Monocyte (primary cell): ENCODE measurements around a stretch of chr3.

- PRO-cap, 2 experiments: no peak in any of the 2 experiments
These were observed 153.1 kb downstream of the CTNNB1 start for GRCh38 chr3:41352441-41352819.

DNA sequence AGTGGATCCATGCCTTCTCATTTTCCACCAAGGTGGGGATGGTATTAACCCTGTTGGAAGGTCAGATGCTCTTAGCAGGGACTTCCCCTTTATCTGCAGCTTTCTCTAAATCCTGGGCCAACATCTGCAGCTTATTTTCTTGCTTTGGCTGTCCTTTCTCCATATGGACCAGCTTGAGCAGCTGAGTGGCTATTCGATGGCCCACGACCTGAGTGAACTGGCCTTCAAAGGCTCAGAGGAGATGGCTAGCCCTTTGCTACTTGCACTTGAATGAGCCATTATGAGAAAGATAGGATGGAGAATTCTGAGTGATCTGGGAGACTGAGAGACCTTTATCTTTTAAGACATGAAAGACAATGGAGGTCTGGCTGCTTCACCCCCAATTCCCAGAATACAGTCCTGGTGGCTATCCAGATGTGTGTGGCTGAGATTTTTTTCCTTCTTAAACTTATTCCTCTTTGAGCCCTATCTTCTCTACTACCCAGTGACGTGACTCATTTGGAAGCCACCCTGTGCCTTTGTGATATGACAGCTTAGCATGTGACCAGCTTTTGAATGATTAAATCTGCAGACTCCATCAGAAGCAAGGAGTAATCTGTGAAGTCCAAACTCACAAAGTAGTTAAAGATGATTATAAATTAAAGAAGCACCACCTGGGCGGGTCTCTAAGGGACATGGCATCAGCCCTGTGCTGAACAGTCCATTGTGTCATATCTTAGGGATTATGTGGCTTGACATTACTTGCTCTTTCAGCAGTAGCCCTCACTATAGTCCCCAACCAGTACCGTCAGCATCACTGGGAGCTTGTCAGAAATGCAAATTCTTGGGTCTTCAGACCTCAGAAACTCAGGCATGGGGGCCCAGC is 39.5 kb upstream of the TRAK1 start:
- PRO-cap, 2 experiments: no peak in any of the 2 experiments

DNA sequence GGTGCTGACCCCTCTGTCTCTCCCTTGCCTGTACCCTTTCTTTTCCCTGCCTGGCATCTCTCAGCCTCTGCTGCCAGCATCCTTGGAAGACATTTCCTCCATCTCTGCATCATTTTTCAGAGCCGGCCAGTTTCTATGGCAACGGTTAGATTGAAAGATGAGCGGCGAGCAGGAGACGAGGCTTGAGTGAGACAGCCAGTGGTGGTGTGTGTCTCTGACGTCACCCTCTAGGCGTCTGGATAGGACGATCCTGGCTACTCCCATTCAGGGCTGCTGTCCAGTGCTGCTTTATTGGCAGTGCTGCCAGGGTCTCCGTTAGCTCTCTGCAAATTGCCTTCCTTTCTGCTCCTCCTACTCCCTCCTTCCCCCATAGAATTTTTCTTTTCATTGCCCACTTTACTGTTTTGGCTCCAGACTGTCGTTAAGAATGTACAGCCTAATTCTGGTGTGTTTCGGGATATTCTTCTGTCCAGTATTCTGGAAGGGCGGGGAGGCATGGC is 57.9 kb downstream of the TRAK1 start:
- PRO-cap, 2 experiments: no peak in any of the 2 experiments

GRCh38 chr3:42544784-42545692 is 36.7 kb downstream of the SEC22C start:
- PRO-cap, 2 experiments: no peak in any of the 2 experiments

DNA sequence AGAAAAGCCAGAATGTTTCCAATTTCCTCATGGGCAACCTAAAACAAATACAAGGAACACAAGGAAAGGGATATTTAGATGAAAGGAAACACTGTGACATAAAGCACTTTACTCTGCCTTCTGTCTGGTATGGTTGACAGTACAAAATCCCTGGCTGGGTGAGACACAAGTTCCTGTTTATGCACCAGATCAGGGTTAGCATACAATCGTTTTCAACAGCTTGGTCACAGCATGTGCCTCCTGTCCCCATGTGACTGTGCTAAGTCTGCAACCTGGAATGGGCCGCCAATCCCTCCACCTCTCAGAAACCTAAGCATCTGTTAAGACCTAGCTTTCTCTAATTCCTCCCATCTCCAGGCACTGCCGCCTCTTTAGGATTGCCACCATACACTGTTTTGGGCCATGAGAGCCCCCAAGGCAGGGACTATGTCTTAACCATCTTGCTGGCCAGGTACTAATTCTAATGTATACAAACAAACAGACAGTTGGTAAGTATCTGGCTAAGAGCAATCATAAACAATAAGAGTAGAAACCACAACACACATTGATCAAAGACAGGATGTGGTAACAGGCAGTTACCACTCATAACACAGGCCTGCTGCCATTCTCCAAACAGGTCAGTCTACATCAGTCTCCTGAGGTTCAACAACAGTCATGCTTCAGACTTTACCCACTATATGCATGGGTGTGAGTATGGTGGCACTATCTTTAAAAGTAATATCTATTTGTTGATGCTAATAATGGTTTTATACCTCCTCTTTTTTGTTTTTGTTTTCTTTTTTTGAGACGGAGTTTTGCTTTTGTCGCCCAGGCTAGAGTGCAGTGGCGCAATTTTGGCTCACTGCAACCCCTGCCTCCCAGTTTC is 25.6 kb downstream of the SEC22C start:
- PRO-cap, 2 experiments: no peak in any of the 2 experiments

DNA sequence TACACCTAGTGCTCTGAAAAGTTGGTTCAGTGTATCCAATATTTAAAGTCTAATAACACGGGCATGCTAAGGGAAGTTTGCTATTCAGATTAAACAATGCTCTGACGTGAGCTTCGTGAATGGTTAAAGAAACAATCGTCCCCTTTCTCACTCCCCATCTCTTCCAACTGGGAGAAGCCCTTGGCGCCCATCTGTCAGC is 468 bp downstream of the SEC22C start:
- PRO-cap, 2 experiments: no peak in any of the 2 experiments

DNA sequence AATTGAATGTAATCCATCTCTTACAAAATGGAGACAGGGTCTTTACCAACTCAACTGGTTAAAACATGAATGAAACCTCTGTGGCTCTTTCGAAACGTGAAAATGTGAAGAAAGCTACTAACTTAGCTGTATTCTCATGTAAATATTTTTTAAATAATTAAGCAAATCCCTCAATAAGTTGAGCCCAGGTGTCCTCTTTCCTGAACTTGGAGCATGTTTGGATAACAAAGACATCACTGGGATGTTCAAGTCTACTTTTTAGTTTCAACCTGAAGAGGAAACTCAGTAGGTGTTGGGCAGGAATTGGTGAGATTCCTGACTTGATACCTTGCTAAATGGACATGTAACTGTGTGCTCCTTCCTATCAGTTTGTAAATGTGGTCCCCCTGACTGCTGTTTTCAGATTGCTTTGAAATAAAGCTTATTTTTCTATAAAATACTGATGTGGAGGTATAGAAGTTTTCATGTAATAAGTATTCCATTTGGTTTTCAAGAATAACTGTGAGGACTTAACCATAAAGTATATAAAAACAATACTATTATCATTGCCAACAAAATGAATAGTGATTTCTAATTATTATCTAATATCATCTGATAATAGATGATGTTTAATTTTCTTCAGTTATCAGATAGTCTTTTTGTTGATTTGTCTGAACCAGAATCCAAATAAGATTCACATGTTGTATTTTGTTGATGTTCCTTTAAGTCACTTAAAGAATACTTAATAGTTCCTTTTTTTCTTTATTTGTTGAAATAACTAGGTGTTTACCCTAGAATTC is 4.1 kb downstream of the SS18L2 start:
- PRO-cap, 2 experiments: no peak in any of the 2 experiments

- PRO-cap, 2 experiments: no peak in any of the 2 experiments
These were observed 15.7 kb upstream of the ZBTB47 start for GRCh38 chr3:42637666-42638309.

- PRO-cap, 2 experiments: peak in 2 of 2 experiments; most common plus-strand start chr3:42652900 (in 2); most common minus-strand start chr3:42652570 (in 1)
These were observed 1.0 kb upstream of the ZBTB47 start for GRCh38 chr3:42652329-42653041.

GRCh38 chr3:42663523-42664455 is 10.3 kb downstream of the ZBTB47 start:
- PRO-cap, 2 experiments: no peak in any of the 2 experiments

GRCh38 chr3:42683934-42684670 is 1.2 kb upstream of the KLHL40 start:
- PRO-cap, 2 experiments: no peak in any of the 2 experiments

GRCh38 chr3:42700250-42700648 is 2.3 kb downstream of the HHATL start:
- PRO-cap, 2 experiments: no peak in any of the 2 experiments

DNA sequence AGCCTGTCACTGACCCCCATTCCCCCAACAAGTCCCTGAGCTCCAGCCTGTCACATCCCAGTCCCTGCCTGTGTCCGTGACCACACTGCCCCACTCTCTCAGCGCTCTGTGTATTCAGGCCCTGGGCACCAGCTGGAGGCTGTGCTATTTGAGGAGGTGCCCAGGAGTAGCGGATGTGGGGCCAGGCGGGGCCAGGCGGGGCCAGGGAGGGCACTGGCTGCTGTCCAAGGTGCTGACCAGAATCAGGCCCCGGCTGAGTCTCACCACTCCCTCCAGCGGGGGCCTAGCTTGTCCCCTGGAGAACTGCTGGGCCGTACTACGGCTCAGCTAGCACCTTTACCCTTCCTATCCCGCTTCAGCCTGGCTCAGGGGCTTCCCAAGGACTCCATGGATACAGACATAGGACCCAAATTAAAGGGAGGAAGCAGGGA is 1.2 kb downstream of the HHATL start:
- PRO-cap, 2 experiments: no peak in any of the 2 experiments

DNA sequence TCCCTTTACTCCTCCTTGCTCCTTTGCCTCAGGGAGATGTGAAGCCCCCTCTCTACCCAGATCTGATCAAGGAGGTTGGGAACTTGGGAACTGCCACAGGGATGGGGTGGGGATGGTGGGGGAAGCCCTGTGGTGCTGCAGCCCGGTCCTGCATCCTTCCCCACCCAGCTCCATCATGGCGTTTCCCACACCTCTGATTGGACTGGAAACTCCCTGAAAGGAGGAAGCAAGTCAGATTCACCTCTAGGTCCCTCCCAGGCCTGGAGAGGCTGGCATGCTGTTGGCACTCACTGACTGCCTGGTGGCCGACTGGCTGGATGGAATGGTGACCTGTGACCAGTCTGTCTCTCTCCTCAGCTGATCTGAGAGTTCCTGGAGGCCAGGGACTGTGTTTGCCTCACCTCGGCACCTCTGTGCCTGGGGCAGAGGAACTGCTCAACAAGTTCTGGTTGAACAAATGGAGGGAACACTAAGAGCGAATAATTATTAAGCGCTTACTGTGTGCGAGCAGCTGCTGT is 3.3 kb upstream of the HHATL start:
- PRO-cap, 2 experiments: no peak in any of the 2 experiments

DNA sequence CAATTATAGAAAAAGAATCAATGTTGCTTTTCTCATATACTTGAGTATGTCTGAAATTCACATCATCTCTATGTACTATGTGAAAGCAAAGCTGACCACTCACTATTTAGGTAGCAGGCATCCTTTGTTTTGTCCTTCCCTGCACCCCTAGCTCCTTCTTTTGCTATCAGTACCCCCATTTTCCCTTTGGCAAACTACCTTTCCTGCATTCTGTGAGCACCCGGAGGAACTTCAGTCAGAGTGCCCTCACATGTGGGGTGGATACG is 26.6 kb upstream of the HHATL start:
- PRO-cap, 2 experiments: no peak in any of the 2 experiments

DNA sequence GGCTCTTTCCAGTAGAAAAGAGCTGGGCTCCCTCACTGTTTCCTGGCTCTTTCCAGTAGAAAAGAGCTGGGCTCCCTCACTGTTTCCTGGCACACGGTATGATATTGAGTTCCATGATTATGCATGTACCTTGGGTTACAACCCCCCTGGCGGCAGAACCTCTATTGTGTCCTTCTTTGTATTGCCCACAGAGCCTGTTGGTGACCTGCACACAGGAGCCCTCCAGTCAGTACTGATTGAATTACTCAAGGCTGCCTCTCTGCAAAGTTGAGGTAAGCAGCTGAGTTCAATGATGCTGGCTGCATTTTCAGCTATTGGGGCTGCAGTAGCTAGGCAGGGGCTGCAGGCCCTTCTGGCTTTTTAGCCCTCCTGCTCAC is 10.2 kb downstream of the ACKR2 start:
- PRO-cap, 2 experiments: no peak in any of the 2 experiments

- PRO-cap, 2 experiments: no peak in any of the 2 experiments
These were observed 22.0 kb downstream of the ACKR2 start for GRCh38 chr3:42831174-42831781.

GRCh38 chr3:42855135-42855646 is 20.5 kb downstream of the CYP8B1 start:
- PRO-cap, 2 experiments: no peak in any of the 2 experiments

- PRO-cap, 2 experiments: no peak in any of the 2 experiments
These were observed 476 bp downstream of the CYP8B1 start for GRCh38 chr3:42875122-42875684.

GRCh38 chr3:42907107-42907530 is 1.2 kb downstream of the ZNF662 start:
- PRO-cap, 2 experiments: no peak in any of the 2 experiments